Epithelial cell of proximal tubule (primary cell): ENCODE results near the gene INTS2.

GRCh38 chr17:61410863-61411711 is 11.4 kb downstream of the TBX2 start:
- RAMPAGE, long total RNA = no peak
- RRBS = 3% methylated on average over 32 of the region's 86 CpGs

GRCh38 chr17:61412764-61413771 is 13.4 kb downstream of the TBX2 start:
- RAMPAGE, long total RNA = no peak
- RRBS = 4% methylated on average over 2 of the region's 48 CpGs

DNA sequence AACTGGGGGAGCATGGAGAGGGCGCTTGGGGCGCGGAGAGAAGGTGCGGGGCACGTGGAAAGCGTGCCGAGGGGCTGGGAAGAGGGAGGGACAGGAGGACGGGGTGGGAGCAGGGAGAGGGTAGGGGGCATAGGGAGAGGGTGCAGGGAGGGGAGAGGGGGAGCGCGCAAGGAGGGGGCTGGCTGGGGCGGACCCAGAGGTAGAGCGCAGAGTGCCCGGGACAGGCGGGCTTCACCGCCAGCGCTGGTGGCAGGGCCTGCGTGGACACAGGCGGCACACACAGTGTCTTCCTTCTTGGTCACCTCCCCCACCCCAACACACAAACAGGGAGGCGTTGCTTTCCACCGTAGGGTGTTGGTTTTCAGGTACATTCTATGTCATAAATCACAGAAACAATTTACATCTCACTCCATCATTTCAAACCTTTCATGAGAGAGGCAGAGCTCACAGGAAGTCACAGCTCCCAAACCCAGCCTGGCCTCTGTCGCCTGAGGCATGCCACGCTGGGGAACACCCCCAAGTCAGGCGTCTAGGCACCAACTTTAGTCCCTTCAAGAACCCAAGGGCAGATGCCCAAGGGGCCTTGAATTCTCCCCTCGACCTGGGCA is 10.3 kb downstream of the TBX4 start:
- RAMPAGE, long total RNA = no peak
- RRBS = no CpG with 5 or more reads among the region's 24 CpGs

DNA sequence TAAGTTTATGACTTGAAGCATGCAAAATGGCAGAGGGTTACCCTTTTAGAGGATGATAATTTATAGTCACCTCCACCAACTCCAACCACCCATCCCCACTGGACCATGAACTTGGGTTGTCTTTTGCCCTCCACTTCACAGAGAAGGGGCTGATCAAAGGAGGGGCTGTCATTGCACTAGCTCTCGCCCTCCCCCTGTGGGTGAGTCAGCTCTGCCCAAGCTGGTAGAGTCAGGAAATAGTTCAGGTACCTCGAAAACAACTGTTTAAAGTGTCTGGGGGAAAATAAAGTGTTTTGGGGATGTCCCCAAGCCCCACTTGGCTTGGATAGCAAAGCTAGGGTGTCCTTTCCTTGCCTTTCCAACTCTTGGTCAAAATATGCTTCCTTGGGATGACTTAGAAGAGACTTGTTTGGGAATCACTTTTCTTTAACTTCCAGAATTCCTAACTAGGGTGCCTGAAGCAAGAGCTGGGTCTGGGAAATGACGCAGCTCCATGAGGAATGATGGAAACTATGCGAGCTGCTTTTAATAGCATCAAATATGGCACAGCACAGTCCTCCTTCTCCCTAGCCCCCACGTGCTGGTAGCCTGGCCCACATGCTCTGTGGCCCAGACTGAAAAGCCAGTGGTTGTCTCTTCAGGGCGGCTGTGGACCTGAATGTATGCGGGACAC is 40.7 kb downstream of the TBX4 start:
- RAMPAGE, long total RNA = no peak
- RRBS = no CpG with 5 or more reads among the region's 7 CpGs

- RAMPAGE, long total RNA = no peak
- RRBS = 2% methylated on average over 6 of the region's 61 CpGs
These were observed at the start of gene INTS2 for GRCh38 chr17:61927134-61928268. TSS of gene INTS2 (minus strand) at chr17:61927982.

DNA sequence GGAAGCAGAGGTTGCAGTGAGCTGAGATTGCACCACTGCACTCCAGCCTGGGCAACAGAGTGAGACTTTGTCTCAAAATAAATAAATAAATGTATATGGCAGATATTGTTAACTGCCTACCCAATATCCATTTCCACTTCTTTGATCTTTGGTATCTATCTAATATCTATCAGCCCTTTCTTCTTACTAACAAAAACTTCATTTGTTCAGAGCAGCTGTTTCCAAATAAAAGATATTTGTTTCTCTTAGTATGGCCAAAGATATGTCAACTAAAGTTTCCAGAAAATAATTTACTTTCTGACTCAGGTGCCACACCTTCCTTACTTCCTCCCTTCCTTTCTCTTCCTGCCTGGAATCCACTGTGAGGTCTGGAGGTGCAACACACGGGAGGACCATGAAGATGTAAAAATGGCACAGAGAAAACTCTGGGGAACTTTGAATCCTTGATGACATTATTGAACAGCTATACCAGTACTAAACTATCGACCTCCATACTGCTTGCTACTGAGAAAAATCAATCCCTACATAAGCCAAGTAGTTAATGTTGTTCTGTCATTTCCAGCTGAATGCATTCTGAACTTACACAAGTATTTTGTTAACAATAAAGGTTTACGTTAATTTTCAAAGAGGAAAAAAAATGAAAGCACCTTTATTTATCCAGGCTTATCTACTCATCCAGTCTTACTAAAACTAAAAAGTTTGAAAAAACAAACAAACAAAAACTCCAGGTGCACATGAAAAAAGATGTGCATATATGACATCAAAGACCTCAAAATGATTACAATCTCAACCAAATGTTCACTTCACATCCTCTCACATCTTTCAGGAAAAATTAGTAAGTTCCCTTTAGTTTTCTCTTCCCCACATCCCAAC is 13.9 kb downstream of the MED13 start:
- RAMPAGE, long total RNA = no peak
- RRBS = no CpG with 5 or more reads among the region's 3 CpGs

DNA sequence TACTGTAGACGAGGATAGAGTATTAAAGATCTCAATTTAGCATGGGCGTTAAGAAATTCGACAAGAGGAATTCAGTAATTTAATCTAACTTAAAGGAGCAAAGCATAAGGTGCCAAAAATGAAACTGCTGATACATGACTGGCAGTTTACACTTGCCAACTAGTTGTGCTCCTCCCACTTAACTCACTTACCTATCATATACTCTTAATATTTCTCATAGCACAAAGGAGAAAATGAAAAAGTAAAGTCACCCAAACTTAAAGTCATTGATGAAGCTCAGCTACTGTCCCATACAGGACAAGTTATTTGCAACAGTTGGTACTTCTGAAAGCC is 1.1 kb downstream of the MED13 start:
- RAMPAGE, long total RNA = no peak
- RRBS = no CpG with 5 or more reads among the region's 3 CpGs

DNA sequence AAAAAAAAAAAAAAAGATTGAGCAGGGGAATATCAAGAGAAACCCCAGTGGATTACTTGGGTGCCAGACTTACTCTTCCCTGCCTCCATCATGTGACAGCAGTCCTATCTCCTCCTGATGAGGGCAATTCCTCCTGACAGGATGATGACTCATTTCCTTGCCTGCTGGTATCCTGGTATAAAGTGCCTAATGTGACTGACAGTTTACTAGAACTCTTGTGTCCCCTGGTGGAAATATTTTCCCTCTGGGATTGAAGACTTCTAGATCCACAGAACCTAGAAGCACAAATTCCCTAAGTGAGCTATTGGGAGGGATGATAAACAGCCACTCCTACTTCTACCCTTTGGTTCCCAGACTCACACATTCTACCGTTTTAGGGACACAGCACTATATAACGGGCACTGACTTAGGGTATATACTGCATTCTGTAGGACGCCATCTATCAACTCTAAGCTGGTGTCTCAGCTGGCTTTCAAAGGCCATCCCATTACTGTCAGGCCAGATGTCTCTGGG is 114.5 kb upstream of the MED13 start:
- RAMPAGE, long total RNA = no peak
- RRBS = no CpG with 5 or more reads among the region's 3 CpGs

DNA sequence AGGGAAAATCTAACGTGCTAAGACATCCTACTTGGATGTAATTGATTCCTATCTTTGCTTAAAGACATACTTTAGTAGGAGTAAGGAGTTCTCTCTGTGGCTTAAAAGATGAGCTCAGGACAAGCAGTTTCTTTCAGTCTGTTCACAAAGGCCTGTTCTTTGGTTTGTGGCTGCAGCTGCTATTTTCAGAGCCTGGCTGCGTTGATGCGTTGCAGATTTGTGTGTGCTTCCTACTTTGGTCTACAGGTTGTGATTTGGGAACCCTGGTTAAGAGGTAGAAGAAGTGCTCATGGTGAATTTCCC is 24.5 kb upstream of the TLK2 start:
- RAMPAGE, long total RNA = no peak
- RRBS = no CpG with 5 or more reads among the region's 3 CpGs

DNA sequence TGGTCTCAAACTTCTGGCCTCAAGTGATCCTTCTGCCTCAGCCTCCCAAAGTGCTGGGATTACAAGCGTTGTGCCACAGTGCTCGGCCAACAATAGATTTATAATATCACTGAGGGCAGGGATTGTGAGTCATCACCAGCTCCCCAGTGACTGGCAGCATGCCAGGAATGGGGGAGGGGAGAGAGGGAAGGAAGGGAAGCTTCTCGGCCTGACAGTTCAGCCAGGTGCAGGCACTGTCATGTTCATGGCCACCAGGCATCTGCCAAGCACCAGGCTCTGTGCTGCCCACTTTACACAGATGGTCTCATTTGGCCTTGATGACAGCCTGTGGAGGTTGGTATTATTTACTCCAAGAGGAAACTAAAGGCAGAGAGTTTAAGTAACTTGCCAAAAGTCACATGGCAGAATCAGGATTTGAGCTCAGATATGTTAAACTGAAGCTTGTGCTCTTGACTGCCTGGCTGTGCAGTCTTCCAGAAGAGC is 7.8 kb upstream of the TLK2 start:
- RAMPAGE, long total RNA = no peak
- RRBS = no CpG with 5 or more reads among the region's 3 CpGs

GRCh38 chr17:62612974-62613383 is 14.5 kb upstream of the MRC2 start:
- RAMPAGE, long total RNA = no peak
- RRBS = no CpG with 5 or more reads among the region's 5 CpGs

DNA sequence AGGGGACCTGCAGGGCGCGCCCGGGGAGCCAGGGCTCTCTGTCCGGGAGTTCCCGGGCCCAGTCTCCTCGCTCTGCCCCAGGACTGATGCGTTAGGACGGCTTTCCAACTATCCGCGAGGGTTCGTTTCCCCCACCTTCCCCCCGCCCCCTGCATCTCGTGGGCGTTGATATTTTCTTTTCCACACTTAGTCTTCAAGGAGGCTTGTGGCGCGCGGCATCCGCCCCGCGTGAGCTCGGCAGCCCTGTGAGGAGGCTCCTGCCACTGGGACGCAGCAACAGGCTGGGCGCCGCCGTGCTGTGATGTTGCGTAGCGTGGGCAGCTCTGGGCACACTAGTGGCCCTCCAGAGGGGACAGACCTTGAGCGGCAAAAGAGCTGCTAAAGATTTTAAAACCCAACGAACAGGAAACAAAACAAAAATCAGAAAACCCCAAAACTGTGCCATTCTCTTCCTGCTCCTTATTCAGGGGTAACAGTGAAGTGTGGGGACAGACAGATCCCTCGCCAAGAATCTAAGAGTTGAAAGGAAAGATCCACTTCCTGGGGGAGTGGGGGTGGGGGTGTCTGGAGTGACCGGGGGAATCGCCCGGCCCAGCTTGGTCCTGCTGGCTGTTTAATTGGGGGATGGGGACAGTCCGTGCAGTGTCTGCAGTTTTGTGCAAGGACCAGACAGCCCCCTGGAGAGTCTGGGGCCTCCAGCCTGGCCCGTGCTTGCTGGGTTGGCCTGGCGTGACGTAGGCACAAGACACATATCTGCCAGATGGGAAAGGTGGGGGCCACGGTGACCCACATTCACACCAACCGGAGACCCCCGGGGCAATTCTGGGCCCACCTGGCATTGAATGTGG is 1.0 kb downstream of the MRC2 start:
- RAMPAGE, long total RNA = no peak
- RRBS = 7% methylated on average over 4 of the region's 40 CpGs

DNA sequence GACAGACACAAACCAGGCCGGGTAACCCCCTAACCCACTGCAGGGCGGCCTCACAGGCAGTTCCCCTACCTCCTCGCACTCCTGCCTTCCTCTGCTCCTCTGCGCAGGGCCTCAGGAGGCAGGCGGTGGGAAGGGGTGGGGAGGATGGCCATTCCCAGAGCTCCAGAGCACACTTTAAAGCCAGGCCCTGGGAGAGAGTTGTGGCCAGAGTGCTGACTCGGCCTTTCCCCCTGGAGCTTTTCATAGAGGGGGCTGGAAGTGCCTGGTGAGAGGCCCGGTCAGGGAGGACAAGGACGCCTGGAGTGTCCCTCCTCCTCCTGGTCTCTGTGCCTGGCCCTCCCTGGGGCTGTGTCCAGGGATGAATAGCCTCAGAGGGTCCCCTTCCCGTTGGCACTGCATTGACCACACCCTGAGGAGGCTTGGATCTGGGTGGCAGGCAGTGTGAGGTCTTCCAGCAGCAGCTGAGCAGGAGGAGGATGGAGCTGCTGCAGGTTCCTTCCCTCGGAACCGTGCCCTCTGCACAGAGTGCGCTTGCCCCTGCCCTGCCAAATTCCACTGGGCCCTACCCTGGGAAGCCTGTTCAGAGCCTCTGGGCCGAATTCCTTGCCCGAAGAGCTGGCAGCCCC is 1.8 kb downstream of the MRC2 start:
- RAMPAGE, long total RNA = no peak
- RRBS = 29% methylated on average over 1 of the region's 14 CpGs

GRCh38 chr17:62680520-62681305 is 53.2 kb downstream of the MRC2 start:
- RAMPAGE, long total RNA = no peak
- RRBS = 87% methylated on average over 7 of the region's 42 CpGs

DNA sequence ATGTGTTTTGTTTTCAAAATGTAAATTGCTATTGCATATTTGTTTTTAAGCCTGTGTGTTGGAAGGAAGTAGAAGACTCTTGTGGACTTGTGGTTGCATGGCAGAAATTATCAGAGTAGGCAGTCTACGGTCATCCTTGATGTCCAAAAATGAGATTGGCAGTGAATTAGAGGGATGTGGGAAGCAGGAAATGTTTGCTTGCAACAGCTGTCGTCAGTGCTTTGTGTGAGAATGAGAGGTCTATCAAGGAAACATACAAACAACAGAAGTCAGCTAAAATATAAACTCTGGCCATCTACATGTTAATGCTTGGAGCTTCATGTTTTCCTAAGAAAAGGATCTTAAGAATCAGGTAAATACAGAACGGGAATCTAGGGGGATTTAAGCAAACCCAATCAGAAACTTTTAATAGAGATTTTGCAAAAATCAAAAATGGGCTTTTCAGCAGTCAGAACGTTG is 196.8 kb downstream of the CYB561 start:
- RAMPAGE, long total RNA = no peak
- RRBS = no CpG with 5 or more reads among the region's 4 CpGs

DNA sequence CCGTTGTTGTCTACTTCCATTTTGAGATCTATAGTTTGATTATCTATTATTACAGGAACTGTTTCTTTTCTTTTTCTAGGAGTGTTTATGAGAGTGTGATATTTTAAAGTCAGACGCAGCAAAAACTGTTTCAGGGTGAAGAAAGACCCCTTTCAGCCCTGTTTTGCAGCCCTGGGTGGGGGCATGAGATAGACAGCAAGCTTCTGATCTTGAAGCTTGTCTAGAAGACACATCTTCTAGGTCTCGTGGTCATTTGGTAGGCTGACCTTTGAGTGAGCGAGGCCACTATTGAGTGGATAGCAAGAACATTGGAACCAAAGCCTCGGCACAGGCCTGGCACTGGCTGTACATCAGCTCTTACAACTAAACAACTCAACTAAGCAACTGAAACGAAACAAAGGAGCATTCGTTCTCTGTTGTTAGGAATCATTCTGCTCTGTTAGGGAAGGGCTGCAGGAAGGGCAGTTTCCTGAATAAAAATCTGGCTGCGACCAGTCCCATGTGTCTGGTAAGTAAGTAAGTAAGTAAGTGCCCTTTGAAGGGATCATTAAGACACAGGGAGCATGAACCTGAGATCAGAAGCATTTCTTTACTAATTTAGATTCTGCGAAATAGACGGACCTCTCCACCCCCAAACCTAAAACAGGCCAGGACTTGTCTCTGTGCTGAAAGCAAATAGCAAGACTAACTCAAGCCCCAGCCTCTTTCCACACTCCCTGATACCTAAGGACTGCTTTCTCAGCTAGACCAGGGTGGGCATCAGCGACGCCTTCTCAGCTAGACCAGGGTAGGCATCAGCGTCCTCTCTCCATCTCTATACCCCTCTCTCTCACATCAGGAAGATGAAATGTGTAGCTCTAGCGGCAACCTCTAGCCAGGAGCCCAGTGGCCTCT is 22.8 kb downstream of the CYB561 start:
- RAMPAGE, long total RNA = no peak
- RRBS = no CpG with 5 or more reads among the region's 14 CpGs

DNA sequence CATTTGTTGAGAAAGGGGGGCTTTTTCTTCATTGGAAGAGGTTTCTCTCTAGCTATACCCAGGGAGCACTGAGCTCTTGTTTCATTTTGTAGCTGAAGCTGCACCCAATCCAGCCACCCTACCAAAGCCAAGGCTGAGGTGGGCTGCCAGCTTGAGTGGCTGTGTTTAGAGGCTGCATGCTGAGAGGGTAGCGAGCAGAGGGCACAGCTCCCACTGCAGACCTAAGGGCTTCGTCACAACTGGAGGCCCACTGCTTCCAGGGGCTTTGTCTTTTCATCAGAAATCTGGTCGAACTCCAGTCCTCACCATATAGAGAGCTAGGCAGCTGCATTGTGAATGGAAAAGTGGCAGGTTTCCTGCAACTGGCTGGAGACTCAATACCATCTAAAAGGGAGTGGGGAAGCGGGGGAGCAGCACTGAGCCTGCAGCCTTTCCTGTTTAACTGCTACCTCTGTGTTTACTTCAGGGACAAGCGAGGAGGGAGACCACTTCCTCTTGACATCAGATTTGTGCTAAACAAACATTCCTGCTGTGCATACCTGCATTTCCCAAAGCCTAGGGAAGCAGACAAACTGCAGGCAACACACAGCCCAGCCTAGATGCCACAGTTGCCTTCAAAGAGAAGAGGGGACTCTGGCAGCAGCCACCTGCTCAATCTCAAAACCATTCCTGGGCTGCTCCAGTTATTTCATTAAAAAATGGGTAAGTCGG is 17.9 kb downstream of the CYB561 start:
- RAMPAGE, long total RNA = no peak
- RRBS = no CpG with 5 or more reads among the region's 6 CpGs

GRCh38 chr17:63474085-63474551 is 2.7 kb upstream of the ACE start:
- RAMPAGE, long total RNA = no peak
- RRBS = no CpG with 5 or more reads among the region's 3 CpGs

GRCh38 chr17:63475913-63476752 is 728 bp upstream of the ACE start:
- RAMPAGE, long total RNA = no peak
- RRBS = 3% methylated on average over 18 of the region's 46 CpGs

GRCh38 chr17:63477912-63478149 is 970 bp downstream of the ACE start:
- RAMPAGE, long total RNA = no peak
- RRBS = no CpG with 5 or more reads among the region's 10 CpGs